Urinary bladder (tissue), 3 donors: ENCODE measurements around a stretch of chr9.

DNA sequence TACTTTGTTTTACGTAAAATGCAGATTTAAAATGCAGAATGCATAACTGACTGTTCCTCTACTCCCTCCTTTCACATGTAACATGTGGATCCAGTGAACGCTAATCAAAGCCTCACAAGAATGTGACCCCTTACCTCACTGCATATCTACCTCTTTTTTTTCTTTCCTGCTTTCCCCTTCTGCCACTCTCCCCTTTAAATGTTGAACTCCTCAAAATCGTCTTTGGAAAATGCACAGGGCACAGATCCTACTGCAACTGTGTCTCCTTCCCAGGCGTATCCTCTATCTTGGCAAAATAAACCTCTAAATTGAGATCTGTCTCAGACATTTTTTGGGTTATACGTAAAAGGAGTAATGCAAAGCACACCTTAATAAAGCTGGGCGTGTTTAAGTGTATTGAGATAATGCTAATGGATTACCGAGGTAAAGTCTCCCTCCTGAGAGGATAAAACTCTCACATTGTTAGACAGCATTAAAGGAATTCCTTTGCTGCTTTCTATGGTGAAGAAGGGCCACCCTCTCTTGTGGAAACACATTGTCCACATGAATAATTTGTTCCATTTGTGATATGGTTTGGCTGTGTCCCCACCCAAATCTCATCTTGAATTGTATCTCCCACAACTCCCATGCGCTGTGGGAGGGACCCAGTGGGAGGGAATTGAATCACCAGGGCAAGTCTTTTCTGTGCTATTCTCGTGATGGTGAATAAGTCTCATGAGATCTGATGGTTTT, 16.2 kb downstream of the TTC39B start:
- PRO-cap = no peak
- RAMPAGE, long total RNA = no peak

GRCh38 chr9:15293540-15294347, 13.3 kb downstream of the TTC39B start:
- PRO-cap = no peak
- RAMPAGE, long total RNA = no peak

DNA sequence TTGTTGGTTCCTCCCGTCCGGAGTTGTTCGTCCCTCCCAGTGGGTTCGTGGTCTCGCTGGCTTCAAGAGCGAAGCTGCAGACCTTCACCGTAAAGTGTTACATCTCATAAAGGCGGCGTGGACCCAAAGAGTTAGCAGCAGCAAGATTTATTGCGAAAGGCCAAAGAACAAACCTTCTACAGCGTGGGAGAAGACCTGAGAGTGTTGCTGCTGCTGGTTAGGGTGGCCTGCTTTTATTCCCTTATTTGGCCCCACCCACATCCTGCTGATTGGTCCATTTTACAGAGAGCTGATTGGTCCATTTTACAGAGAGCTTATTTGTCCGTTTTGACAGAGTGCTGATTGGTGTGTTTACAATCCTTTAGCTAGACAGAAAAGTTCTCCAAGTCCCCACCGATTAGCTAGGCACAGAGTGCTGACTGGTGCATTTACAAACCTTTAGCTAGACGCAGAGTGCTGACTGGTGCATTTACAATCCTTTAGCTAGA, 57.7 kb upstream of the SNAPC3 start:
- PRO-cap = no peak
- RAMPAGE, long total RNA = no peak

GRCh38 chr9:15423358-15423696, 651 bp downstream of the SNAPC3 start:
- PRO-cap = no peak
- RAMPAGE, long total RNA = no peak

GRCh38 chr9:15469106-15469591, 41.6 kb downstream of the PSIP1 start:
- PRO-cap = no peak
- RAMPAGE, long total RNA = no peak

GRCh38 chr9:16138786-16139418, 586.1 kb downstream of the CCDC171 start:
- PRO-cap = no peak
- RAMPAGE, long total RNA = no peak

- PRO-cap = no peak
- RAMPAGE, long total RNA = no peak
These were observed 348.5 kb downstream of the BNC2 start for GRCh38 chr9:16521899-16522498.

DNA sequence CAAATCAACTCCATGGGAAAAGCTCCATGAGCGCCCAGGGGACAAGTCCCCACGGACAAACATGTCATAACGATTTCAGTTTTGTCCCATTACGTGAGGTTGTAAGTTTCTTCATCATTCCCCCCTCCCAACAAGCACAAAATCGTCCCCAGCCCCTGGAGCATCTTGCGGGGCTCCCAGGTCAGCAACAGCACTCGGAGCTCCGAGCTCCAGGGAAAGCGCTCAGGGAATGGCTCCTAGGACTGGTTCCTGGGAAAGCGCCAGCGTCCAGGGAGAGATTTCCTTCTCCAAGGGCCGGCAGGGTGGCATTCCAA, 327.1 kb downstream of the SH3GL2 start:
- PRO-cap = no peak
- RAMPAGE, long total RNA = no peak

DNA sequence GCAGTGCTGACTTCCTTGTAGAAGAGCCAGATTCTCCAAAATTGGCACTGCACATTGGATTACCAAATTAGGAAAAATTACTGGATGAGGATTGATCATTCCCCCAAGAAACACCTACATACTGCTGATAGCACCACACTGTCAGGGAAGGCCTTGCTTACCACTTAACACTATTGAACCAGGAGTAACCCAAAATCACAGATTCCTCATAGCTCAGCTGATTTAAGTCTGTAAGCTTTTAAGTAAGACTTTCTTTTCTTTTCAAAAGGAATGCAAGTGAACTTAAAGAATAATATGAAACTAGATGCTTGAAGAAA, 247.2 kb downstream of the SAXO1 start:
- PRO-cap = unidirectional peak, plus-strand start at position 136 of the sequence
- RAMPAGE, long total RNA = no peak

- PRO-cap = no peak
- RAMPAGE, long total RNA = no peak
These were observed 898 bp downstream of the RRAGA start for GRCh38 chr9:19050252-19050398.

DNA sequence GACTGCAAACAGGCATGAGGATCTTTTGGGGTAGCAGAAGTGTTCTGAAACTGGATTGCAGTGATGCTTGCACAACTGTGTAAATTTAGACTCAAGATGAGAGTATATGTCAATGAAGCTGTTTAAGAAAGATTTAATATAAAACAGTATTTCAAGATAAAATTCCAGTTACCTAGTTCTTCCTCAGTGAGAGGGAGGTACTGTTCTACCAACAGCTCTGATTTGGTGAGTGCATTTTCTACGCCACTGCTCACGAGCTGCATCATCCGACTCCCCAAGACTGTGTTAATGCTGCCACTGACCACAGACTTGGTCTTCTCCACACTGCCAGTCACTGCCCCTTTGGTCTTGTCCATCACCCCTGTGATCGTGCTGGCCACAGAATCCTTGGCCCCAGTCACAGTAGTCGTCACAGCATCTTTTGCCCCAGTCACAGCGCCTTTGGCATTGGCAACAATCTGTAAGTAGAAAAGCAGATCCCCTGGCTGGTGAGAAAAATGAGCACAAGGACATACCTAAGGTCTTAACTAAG, 6.5 kb downstream of the PLIN2 start:
- PRO-cap = no peak
- RAMPAGE, long total RNA = no peak

- PRO-cap = no peak
- RAMPAGE, long total RNA = no peak
These were observed 23.3 kb upstream of the PLIN2 start for GRCh38 chr9:19150646-19150888.

GRCh38 chr9:19160031-19160454, 32.8 kb upstream of the PLIN2 start:
- PRO-cap = no peak
- RAMPAGE, long total RNA = no peak

DNA sequence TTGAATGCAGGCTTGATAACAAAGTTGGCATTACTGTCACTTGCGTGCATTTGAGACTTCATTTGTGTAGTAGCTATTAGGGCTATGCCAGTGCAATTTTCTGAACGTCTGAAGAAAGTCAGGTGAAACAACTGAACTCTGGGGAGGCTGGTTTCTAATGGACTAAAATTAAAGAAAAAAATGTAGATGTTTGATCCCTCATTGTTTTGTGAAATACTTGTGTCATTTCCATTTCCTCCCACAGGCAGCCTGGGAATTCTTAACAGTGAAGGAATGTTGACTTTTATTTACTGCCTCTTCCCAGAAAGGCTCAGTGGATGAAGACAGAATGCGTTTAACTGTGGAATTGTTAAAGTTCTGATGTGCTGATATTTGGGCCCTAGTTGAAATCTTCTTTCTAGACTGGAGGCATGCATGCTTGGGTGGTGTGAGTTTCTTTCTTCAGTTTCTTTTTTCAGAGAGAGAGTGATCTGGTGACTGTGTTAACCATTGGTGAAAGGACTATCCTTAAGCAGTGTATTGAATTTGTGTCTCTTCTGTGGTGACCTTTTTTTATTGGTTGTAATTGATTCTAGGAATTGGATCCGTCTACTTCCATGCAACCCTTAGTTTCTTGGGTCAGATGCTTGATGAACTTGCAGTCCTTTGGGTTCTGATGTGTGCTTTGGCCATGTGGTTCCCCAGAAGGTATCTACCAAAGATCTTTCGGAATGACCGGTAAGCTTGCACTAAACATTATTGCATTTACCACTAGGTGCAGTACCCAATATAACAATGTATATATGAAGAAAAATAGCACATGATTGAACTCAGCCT, 15.5 kb downstream of the ACER2 start:
- PRO-cap = unidirectional peak, plus-strand start at position 313 of the sequence
- RAMPAGE, long total RNA = no peak

DNA sequence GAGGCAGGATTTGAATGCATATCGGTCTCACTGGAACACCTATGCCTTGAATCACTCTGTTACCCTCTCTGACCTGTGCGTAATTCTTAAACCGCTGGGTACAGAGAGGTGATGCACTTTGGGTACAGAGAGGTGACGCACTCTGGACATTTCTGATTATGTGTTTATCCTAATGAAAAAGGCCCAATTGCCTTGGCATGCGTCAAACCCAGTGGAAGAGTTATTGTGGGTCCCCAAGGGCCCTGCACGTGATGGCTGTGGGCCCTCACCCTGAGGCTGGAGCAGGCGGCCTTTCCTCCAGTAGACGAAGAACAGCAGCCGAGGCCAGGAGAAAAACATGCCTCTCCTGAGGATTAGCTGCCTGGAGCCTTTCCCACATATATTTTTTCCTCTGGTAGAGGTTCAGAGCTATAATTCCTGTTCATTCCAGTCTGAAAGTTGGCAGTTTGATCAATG, 22.6 kb downstream of the ACER2 start:
- PRO-cap = bidirectional peak, plus-strand start at position 303 of the sequence, minus-strand start at position 306 of the sequence
- RAMPAGE, long total RNA = no peak

DNA sequence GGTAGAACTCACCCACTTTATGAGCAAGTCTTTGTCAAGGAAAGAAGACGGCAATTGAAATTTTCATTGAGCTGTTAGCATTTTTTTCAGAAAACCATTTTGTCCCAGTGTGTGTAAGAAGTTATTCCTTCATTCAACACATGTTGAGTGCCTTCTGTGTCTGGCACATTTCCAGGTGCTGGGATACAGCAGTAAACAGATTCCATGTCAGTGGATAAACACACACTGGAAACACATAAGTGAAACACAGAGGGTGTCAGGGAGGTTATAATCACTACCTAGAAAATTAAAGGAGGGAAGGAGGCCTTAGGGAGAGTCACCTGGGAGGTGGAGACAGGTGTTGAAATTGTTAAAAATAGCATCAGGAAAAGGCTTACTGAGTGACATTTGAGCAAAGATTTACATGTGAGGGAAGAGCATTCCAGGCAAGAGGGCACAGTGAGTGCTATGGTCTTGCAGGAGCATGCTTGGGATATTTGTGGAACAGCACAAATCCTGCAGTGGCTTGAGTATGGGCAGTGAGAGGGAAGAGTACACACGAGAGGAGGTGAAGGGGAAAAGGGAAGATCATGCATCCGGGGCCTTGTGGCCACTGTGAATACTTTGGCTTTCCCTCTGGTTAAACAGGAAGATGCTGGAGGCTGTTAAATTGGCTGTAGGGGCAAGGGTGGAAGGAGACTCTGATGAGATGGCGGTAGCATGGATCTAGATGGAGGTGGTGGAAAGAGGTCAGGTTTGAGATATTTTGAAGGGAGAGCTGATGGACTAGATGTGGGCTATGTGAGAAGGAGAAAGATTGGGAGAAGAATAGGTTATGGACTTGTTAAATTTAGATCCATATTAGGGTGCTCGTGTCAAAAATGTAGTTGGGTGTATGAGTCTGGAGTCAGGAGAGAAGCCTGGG, 36.6 kb downstream of the ACER2 start:
- PRO-cap = no peak
- RAMPAGE, long total RNA = no peak

GRCh38 chr9:20319771-20320356, 302.4 kb downstream of the MLLT3 start:
- PRO-cap = no peak
- RAMPAGE, long total RNA = no peak

GRCh38 chr9:20551216-20551815, 71.0 kb downstream of the MLLT3 start:
- PRO-cap = no peak
- RAMPAGE, long total RNA = no peak

DNA sequence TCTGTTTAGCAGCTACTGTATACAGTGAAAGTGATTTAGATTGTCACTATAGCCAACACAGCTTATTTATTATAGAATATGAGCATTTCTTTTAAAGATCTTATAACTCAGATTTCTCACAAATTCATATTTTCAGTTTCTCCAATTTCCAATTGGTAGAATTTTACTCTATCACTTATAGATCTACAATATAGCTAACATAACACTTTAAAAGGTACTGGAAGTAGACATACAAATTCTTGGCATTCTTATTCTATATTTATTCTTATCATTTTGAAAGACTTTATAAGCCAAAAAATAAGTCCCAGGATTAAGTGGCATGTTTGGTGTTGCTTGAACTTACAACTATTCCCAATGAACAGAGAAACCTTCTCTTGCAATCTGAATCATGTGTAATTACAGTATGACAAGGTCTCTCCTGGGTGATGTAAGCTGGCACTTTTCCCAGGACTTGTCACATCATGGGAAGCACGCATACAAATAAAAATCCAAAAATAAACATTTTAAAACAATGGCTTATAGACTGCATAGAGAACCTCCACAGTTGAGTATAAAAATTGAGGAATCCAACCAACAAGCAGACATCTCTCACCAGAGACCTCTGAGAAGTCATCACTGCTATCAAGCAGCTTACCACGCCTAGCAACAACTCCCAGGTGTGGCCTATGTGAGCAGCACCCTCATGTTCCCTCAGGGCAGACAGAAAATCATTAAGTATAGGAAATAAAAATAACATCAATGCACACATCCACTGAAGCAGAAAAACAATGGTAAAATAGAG, 4.1 kb downstream of the MLLT3 start:
- PRO-cap = no peak
- RAMPAGE, long total RNA = no peak

GRCh38 chr9:20623041-20623875, 959 bp upstream of the MLLT3 start:
- PRO-cap = bidirectional peak, plus-strand start at chr9:20623607, minus-strand start at chr9:20623573
- RAMPAGE, long total RNA = no peak